Upper lobe of left lung (tissue), 5 donors: ENCODE data around the genes MSMO1 and ANXA10.

- PRO-cap, 2 experiments, result no peak in any of the 2 experiments
- RAMPAGE, long total RNA, 4 experiments, result no peak in any of the 4 experiments
Observed at GRCh38 chr4:165208332-165208682, 946 bp downstream of the KLHL2 start.

- PRO-cap, 2 experiments, result no peak in any of the 2 experiments
- RAMPAGE, long total RNA, 4 experiments, result start-site peak on the plus strand in 2 of 4 experiments, at chr4:165247947-165248129 at its widest, 8 to 18 reads per replicate
Observed at GRCh38 chr4:165247834-165248726, 31.4 kb downstream of the GK3 start.

DNA sequence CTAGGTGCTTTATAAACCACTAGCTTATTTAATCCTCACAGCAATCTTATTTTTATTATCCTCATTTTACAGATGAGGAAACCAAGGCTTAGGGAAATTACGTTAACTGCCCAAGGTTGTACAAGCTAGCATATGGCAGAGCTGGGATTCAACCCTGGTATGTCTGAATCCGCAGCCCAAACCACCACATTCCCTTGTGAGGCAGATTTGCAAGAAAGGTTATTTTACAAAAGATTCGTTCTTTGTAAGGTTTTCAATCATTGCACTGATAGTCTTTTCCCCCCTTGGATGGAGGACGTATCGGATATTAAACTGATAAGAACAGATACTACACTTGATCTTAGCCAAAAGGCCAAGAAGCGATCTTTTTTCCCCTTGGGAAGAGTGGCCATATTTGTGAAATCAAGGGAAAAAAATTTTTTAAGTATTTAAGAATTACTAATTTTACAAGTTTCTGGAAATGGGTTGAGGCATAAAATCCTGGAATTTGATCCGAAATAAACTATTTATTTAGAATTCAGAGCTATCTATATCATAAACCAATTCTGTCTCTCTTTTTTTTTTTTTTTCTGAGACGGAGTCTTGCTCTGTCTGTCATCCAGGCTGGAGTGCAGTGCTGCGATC lies 13.6 kb upstream of the GK3 start:
- PRO-cap, 2 experiments, result no peak in any of the 2 experiments
- RAMPAGE, long total RNA, 4 experiments, result no peak in any of the 4 experiments

DNA sequence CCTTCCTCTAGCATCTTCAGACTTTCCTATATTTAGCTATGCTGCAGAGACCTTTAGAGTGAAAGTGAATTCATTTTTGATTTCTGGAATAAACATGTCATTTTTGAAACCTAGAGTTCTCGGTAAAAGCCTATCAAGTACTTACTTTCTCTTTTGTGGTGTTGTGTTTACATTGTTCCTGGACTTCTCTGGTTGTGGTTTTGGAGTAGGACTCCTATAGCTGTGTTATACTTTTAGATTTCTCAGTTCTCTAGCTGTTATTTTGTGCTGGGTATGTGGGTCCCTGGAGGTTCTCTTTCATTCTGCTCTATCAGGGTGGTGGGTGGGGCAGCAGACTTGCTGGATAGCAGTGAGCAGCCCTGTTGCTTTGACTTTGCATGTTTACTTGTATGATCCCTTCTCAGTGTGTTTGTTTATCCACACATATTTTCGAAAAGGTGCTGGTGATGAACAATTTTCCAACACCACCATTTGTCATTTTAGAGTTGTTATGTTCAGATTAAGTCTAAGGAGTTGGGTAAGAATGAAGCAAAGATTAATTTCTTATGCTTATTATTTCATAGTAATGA lies 22.4 kb upstream of the GK3 start:
- PRO-cap, 2 experiments, result no peak in any of the 2 experiments
- RAMPAGE, long total RNA, 4 experiments, result no peak in any of the 4 experiments

DNA sequence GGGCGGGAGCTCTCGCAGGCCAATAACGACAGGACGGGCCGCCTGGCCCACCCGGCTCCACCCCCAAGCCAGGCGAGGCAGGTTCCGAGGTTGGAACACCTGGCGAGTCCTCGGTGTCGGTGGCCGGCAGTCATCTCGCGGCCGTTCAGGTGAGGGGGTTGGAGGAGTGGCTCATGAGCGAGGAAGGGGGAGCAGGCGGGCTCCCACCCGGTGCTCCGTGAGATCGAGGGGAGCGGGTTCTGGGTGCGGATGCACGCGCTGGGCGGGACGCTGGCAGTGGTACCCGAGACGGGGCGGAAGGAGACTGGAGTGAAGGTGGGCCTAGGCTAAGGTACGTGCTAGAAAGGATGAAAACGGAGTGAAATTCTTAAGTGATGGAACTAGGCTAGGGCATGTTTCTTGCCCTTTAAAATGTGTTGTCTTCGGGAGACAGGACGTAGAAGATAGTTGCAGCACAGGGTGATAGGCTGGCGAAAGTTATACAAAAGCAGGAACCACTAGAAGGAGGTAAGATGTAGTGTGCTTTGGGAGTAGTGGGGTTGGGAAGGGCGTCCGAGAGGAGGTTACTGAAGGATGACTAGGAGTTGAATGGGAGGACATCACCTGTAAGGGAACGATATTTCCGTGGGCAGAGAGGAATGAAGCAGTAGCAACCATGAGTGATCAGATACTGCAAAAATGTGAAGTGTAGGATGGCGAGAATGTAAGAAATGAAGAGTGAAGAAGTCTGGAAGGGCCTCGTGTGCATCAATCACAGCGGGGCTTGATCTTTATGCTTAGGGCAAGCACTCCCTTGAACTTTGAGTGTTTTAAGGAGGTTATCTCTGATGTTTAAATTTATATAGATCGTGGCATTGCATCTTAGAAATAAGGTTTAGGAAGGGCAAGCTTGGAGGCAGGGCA lies at the start of gene MSMO1:
TSS of gene MSMO1 (plus strand) at position 54 of the 903 bp plus-strand sequence.
- PRO-cap, 2 experiments, result peak in 2 of 2 experiments; most common plus-strand start position 105 of the sequence (in 2)
- RAMPAGE, long total RNA, 4 experiments, result start-site peak on the plus strand in 4 of 4 experiments, centred at positions 86 to 115 of the sequence, 116 to 1,764 reads per replicate

DNA sequence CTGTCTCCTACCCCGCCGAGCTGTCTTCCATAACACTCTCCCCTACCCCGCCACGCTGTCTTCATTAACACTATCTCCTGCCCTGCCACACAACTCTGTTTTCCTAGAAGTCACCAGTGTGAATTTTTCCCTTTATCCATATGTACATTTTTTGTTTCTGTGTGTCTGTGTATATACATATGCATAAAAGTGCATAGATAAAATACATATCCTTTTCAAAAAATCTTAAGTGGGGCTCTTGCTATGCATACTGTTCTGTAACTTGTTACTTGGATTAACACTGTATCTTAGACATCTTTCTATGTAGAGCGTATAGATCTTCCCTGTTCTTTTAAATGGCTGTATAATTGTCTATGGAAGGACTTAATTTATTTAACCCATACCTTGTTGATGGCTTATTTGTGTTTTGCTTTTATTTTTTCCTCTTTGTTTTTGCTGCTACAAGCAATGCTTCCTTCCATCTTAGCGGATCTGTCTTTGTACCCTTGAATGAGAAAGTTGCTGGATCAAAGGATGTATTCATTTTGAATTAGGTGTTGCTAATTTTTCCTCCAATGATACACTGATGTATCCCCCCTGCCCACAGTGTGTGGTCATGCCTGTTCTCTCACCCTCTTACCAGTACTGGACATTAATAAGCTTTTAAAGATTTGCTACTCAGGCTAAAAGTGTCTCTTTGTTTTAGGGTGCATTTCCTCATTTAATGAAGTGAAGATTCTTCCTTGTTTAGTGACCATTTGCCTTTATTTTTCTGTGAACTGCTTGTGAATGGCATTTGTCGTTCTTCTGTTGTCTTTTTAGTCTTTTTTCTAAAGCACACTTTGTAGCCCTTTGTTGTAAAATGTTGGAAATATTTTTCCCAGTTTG lies 4.8 kb downstream of the MSMO1 start:
- PRO-cap, 2 experiments, result no peak in any of the 2 experiments
- RAMPAGE, long total RNA, 4 experiments, result no peak in any of the 4 experiments

- PRO-cap, 2 experiments, result no peak in any of the 2 experiments
- RAMPAGE, long total RNA, 4 experiments, result no peak in any of the 4 experiments
Observed at GRCh38 chr4:165493092-165493465, 114.3 kb downstream of the CPE start.

DNA sequence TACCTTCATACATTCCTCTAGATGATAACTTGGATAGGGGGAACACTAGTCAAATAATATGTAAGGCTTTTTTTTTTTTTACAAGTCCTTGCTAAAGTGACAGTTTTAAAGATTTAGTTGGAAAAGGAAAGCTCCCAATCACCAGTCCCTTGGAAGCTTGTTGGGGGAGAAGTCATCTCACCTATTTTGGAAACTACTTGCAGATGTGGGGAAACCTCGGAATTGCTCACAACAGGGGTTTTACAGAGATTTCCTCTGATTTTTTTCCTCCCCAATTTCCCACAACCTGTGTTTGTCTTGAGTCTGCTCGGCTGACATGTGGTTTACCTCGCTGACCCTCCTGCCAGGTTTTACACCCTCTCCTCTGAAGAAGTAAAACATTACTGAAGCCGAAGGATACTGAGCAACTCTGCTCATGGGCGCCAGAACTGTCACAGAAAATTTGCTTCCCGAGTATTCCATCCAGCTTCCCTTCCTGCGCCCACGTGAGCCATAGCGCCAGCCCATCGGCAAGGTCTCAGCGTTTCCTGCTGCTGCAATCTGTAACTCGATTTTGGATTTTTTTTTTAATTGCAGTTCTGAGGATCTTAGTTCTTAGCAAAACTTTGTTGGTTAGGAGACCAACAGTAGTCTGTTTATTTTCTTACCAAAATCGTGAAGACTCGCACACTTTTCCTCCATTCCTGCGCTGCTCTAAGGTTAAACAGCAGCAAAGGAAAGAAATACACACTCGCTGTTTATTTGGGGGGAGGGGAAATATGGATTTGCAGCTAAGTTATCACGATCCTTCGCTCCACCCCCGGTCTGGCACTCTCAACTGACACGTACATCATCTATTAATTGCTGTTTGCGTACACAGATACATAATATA lies 661 bp upstream of the TLL1 start:
- PRO-cap, 2 experiments, result peak in 1 of 2 experiments; most common plus-strand start position 380 of the sequence (in 1); most common minus-strand start position 433 of the sequence (in 1)
- RAMPAGE, long total RNA, 4 experiments, result no peak in any of the 4 experiments

DNA sequence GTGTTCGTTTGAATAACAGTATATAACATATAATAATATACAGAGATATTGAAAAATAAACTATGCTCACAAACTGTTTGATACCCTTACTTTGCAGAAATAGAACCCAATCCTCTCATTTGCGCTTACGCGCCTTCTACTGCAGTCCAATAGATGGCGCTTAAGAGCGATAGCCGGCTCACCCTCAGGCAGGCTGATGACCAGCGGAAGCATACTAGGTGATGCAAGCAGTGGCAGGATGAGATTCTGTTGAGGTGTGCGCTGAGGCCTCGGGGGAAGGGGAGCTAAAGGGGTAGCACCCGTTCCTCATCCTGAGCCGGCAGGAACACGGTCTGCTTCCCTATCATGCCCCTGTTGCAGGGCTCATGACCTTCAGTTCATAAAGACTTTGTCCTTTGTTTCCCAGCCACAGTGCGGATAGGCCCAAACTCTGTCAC lies 628.9 kb downstream of the TLL1 start:
- PRO-cap, 2 experiments, result no peak in any of the 2 experiments
- RAMPAGE, long total RNA, 4 experiments, result no peak in any of the 4 experiments

DNA sequence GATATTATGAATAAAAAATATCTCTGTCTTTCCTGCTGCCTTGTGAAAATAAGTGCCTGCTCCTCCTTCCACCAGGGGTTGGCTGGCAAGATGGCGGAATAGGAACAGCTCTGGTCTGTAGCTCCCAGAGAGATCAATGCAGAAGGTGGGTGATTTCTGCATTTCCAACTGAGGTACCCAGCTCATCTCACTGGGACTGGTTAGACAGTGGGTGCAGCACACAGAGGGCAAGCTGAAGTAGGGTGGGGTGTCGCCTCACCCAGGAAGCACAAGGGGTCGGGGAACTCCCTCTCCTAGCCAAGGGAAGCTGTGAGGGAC lies 142.4 kb downstream of the SPOCK3 start:
- PRO-cap, 2 experiments, result no peak in any of the 2 experiments
- RAMPAGE, long total RNA, 4 experiments, result no peak in any of the 4 experiments

DNA sequence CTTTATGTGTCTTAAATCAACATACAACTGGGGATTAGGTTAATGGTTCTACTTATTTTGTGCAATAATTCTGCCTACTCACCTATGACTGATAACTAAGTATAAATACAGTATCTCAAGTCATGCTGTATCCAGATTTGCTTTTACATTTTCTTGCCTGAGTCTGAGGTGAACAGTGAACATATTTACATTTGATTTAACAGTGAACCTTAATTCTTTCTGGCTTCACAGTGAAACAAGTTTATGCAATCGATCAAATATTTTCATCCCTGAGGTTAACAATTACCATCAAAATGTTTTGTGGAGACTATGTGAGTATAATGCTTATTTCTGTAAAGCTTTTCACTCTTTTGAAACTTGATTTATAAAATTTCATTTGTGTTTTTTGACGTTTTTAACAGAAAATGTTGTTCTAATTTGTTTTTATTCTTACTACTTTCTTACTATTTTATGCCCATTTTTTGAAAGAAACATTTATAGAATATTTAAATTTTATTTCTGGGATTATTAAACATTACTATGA lies at the start of gene ANXA10:
TSS of gene ANXA10 (plus strand) at position 130 of the 523 bp plus-strand sequence.
- PRO-cap, 2 experiments, result no peak in any of the 2 experiments
- RAMPAGE, long total RNA, 4 experiments, result no peak in any of the 4 experiments

GRCh38 chr4:168558259-168559014 lies 61.6 kb downstream of the PALLD start:
- PRO-cap, 2 experiments, result no peak in any of the 2 experiments
- RAMPAGE, long total RNA, 4 experiments, result no peak in any of the 4 experiments

- PRO-cap, 2 experiments, result no peak in any of the 2 experiments
- RAMPAGE, long total RNA, 4 experiments, result no peak in any of the 4 experiments
Observed at GRCh38 chr4:168604406-168604926, 107.6 kb downstream of the PALLD start.

DNA sequence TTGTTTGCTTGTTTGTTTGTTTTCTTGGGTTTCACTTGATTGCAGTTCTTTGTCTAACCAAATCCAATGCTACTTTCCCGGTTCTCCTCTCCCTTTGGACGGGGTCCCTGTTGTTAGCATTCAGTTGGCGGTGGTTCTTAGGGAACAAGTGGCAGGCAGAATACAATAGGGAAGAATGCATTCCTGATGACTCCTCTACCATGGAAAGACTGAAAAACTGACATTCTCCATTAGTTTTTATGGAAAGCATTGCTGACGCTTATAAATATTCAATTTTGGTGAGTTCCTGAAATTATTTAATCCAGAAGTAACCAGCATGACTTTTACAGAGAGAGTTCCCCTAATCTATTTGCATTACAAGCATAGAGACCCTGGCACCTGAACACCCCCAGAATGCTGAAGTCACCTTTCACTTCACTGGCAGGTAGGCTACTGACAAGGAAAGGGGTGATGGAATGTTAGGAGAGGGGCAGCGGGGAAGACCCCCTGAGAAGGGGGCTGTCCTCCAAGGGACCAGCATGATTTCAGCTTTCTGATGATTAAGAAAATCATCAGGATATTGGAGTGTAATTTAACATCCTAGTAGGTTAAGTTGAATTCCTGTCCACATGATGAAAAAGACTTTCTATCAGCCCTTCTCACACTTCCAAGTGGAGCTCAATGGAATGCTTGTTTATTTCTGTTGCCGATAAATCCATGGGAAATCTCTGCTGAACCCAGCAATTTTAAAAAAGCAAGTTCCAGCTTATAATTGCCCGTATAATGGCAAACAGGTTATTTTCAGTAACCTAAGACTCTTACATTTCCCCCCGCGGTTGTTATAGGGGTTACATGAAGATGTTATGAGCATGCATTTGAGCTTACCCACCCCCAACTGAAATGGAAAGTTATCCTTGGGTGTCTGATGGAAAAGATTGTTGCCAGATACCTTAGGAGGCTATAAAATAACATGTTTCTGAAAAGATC lies 135.9 kb downstream of the PALLD start:
- PRO-cap, 2 experiments, result no peak in any of the 2 experiments
- RAMPAGE, long total RNA, 4 experiments, result no peak in any of the 4 experiments

DNA sequence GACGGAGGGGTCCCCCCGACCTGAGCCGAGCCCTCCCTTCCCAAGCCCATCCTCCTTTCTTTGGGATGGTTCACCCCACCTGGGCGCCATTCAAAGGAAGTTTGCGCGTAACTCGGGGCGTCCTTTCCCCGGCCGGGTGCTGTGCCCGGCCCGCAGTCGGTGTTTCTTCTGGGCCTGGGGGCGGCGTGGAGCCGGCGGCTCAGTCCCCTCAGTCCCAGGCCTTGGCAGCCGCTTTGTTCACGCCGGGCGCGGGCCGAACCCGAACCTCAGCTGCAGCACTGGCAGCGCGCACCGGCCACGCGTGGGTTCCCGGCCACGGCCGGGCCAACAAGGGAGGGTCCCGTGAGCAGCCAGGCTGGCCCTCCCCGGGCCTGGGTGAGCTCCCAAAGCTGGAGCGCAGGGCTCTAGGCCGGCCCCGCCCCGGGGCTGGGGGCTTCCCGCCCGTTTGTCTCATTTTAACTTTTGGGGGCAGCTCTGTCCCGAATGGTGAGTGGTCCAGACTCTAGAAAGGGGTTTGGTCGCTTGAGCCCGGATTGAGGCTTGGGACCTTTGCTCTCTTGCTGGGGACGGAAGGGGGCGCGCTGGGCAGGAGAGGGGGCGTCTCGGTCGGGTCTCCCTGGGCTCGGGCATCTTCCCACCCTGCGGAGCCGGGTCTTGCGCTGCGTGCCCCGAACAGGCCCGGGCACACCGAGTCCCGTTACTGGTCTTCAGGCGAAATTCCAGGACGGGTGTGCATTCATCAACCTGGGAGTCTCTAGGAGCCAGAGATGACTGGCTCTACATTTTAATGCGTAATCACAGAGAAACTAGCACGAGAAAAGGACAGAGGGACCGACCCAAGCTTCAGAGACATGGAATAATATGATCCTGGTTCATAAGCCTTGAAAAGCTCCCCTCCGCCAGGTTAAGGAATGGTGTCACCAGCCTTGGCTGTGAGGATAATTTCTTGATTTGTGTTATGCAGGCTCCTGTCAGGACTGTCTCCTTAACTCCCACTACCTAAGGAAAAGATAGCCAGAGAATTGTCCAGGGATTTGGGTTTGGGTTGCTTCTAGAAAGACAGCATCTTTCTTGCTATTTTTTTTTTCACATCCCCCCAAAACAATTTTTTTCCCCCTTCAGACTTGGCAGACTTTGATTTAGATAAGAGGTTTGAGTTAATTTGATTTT lies 177.0 kb downstream of the CBR4 start:
- PRO-cap, 2 experiments, result peak in 1 of 2 experiments; most common plus-strand start position 567 of the sequence (in 1); most common minus-strand start position 329 of the sequence (in 1)
- RAMPAGE, long total RNA, 4 experiments, result no peak in any of the 4 experiments

- PRO-cap, 2 experiments, result no peak in any of the 2 experiments
- RAMPAGE, long total RNA, 4 experiments, result no peak in any of the 4 experiments
Observed at GRCh38 chr4:168899912-168900251, 110.2 kb downstream of the CBR4 start.

GRCh38 chr4:169096192-169096892 lies 86.3 kb upstream of the CBR4 start:
- PRO-cap, 2 experiments, result no peak in any of the 2 experiments
- RAMPAGE, long total RNA, 4 experiments, result no peak in any of the 4 experiments

- PRO-cap, 2 experiments, result no peak in any of the 2 experiments
- RAMPAGE, long total RNA, 4 experiments, result no peak in any of the 4 experiments
Observed at GRCh38 chr4:169179550-169180196, 91.1 kb downstream of the SH3RF1 start.

DNA sequence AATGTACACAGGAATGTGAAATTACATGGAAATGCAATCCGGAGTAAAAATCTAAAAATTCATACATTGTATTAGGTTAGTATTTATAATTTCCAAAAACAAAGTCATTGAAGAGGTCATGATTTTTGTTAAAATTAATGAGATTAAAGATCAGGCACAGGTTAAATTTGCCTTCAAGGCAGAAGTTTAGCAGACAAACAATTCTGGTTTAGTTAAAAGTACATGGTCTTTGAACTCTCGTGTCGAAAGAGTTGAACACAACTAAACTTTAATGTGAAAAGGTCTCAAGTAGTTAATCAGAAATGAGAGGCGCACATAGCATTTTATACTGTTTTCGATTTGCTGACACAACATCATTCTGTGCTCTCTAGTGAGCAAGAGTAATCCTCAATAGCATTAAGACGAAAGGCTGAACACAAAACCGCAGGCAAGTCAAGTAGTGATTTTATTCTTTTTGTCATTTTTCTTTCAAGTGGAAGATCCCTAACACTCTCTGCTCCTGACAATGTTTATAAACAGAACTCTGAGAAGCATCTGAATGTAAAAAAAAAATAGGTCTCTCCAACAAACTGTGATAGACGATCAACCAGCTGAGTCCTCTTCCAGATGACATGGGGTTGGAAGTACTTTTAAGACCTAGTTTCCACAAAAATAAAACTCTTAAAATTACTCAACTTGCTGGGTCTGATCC lies 49.8 kb downstream of the SH3RF1 start:
- PRO-cap, 2 experiments, result no peak in any of the 2 experiments
- RAMPAGE, long total RNA, 4 experiments, result no peak in any of the 4 experiments

DNA sequence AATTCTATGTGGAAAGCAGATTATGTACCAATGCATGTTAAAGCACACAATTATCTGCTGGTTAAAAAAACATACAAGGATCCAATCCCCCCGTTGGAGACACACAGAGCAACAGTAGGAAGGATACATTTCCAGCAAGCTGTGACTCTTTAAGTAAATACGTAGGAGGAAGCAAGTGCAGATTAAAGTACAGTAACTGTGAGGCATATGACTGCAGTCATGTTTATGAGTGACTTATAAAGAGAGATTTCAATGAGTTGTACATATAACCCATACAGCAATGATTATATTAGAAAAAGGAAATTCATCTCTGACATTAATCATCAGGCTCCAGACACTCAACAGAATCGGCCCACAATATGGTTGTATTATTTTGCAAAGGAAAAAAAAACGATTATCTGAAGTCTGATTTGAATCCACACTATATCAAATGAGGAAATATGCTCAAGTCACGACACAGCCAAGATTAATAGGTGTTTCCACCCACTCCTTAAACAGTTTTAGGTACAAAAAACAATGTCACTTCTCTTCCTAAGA lies 21.1 kb downstream of the SH3RF1 start:
- PRO-cap, 2 experiments, result no peak in any of the 2 experiments
- RAMPAGE, long total RNA, 4 experiments, result no peak in any of the 4 experiments